Peritoneum (tissue), 1 donor: ENCODE results near the genes MED27, NTNG2 and GBGT1.

DNA sequence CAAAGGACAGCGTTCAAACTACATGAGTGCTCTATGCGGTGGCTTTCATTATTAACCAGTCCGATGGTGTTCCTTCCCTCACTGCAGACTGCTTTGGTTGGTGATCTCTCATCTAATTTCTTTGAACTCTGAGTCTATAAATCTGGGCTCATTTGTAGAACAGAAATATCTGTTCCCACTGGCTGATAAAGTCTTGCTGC lies 82.0 kb downstream of the MED27 start:
- PRO-cap: no peak

DNA sequence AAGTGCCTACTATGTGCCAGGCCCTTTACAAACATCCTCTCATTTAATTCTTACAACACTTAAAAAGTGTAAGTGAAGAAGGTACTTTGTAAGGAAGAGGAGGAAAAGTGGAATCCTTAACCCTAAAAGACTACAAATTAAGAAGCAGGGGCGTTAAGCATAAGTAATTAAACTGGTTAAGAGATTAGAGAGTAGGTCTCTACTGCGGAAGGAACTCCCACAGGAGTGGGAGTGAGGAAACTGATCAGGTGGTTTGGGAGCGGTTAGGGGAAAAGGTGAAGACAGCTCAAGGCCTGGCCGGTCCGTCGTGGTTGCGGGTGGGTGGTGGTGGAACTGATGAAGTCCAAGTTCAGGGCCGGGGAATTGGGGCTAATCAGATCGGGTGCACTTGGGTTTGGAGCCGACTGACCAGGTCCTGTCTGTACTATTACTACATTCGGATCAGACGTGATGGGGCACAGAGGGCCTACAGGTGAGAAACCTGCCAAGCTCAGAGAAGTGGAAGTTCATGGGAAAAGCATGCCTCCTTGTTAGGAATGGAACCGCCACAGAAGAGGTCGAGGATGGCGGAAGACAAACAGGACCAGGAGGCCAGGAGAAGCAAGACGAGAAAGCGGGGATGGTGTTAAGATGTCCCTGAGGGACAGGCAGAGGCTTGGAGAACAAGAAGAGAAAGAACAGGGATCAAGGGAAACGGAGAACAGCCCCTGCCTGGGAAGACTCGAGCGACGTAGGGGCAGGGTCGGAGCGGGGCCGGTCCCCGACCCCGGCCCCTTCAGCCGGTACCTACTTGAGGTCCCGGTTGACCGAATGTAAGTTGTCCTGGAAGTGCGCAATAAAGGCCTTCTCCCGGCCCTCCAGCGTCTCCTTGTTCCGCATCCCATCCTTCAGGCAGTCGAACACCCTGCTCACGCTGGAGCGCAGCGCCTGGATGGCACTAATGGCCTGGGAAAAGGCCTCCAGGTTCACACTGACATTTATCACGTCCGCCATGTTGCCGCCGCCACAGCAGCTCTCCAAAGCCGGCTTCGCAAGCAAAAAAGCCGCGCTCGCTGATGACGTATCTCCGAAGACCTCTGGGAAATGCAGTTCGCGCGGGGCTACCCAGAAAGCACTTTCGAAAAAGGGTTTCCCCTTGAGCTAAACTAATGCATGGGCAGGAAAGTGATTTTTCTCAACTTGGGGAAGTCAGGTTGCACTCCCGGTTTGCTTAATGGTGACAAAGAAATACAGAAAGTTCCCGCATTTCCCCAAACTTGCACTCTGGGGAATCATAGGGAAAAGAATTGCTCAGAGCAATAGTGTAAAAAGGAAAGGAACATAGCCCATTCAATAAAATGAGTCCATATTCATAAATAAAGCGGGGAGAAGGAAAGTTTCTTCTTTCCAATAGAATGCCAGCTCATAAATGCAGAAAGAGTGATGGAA lies at the start of gene MED27:
Gene MED27 (minus strand): TSS at position 1,016 of the 1,428 bp plus-strand sequence.
- PRO-cap: no peak

DNA sequence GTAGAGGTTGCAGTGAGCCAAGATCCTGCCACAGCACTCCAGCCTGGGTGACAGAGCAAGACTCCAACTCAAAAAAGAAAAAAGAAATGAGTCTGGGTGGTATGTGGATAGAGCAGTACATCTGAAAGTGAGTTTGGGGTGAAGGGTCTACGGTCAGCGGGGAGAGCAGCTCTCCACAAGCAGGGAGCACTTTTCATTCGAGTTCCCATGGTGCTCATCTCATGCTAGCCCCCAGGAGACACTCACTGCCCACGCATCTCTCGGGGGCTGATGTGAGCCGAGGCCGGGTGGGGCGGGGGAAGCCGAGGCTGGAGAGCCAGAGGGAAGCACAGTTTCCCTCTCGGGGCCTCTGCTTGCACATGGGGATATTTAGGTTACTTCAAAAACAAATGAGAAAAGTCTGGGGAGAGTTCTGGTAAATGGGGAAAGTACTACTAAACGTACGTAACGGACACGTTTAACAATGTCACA lies 34.1 kb upstream of the NTNG2 start:
- PRO-cap: no peak

DNA sequence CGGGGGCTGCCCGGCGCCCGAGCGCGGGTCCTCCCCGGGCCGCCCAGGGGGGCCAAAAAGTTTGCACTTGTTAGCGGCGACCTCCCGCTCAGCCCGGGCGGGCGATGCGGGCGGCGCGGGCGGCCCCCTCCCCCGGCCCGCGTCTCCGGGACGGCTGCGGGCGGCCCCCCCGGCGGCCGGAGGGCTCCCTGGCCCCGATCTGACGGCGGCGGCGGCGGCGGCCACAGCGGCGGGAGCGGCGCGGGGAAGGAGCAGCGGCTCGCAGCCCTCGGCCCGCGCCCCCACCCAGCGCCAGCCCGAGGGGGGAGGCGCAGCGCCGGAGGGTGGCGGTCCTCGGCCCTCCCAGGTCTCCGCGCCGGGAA lies at the start of gene NTNG2:
Gene NTNG2 (plus strand): TSS at position 197 of the 362 bp plus-strand sequence.
- PRO-cap: no peak

DNA sequence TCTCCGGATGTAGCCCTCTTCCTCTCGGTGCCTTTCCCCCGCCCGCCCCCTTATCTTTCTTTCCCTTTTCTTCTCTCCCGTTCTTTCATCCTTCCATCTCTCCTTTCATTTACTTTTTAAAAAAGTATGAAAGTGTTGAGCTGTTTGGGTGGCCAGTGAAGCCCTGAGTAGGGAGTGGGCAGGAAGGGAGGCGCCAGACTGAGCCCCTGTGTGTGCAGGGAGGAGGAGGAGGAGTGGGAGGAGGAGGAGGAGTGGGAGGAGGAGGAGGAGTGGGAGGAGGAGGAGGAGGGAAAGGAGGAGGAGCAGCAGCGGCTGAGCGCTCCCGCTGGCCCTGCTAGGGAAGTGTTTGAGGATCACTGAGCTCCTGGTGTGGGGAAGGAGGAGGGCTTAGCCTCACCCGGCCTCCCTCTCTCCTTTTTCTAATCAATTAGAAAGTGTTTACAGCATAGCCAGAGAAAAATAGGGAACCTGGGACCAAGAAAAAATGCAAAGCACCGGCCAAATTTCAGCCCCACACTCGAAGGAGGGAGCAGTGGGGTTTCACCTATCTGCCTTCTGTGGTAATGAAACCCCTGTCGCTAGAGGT lies 23.8 kb downstream of the NTNG2 start:
- PRO-cap: no peak

- PRO-cap: no peak
Observed at GRCh38 chr9:132240717-132241824, 79.2 kb downstream of the NTNG2 start.

GRCh38 chr9:132272483-132272960 lies 82.3 kb downstream of the SETX start:
- PRO-cap: no peak

GRCh38 chr9:132548282-132548812 lies 34.1 kb upstream of the BARHL1 start:
- PRO-cap: no peak

DNA sequence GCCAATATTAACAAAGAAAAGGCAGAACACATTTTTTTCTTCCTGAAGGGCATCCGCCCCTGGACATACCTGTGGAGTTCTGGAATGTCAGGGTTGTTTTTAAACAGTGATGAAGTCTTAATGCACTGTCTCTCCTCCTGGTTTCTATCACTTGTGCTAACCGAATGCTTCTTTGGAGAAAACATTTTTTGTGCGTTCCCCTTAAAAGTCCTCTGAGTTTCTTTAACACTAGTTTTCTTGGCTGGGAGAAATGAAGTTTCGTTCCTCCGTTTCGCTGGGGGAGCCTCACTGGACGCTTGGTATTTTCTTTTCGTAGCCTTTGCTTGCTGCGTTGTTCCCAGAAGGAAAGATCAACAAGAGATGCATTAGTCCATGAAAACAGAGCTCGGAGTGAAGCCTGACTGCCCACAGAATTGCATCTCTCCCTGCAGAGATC lies 7.4 kb downstream of the DDX31 start:
- PRO-cap: no peak

- PRO-cap: no peak
Observed at GRCh38 chr9:132671015-132671903, 995 bp downstream of the GTF3C4 start.

DNA sequence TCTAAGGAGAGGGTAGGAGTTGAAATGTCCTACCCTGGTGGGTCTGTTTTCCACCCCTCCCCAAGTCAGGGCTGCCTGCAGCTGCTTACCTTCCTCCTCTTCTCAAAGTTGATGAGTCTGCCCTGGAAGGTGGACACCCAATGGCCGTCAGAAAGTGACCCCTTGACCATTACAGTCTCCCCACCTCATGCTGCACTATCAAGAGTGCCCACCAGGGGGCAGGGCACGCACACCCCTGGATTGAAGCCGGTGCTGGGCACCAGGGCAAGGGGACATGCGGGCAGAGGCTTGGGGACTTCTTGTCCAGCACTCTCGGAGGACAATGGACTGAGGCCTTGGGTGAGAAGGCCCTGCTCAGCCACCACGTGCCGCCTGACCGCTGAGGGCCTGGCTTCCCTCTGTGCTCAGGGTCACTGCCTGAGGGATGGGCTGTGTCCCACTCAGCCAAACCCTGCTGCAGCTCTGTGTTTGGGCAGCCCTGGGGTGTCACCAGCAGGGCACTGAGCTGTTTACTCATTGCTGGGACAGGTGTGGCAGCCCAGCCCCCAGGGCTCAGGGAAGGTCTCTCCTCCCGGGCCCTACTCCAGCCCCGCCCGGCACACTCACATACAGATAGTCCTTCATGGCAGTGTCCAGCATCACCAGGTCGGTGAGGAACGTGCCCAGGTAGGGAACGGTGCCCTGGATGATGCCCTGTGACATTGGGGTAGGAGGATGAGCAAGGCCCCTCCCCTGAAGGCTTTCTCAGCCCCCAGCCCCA lies 17.7 kb downstream of the RALGDS start:
- PRO-cap: no peak

GRCh38 chr9:133121381-133121927 lies 414 bp upstream of the RALGDS start:
- PRO-cap: no peak

DNA sequence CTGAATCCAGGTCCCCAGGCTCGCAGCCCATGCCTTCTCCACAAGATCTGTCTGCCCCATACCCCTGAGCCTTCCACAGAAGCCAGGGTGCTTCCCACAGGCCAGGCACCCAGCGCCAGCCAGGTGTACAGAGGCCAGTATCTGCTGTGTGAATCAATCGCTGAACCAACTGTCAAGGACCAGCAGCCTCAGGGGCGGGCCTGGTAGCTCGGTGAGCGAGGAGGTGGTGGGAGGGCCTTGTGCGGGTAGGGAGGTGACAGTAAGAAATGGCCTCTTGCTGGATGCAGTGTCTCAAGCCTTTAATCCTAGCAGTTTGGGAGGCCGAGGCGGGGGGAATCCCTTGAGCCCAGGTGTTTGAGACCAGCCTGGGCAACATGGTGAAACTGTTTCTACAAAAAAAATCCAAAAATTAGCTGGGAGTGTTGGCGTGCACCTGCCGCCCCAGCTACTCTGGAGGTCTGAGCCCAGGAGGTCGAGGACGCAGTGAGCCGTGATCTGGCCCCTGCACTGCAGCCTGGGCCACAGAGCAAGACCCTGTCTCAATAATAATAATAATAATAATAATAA lies 20.4 kb downstream of the GBGT1 start:
- PRO-cap: no peak

DNA sequence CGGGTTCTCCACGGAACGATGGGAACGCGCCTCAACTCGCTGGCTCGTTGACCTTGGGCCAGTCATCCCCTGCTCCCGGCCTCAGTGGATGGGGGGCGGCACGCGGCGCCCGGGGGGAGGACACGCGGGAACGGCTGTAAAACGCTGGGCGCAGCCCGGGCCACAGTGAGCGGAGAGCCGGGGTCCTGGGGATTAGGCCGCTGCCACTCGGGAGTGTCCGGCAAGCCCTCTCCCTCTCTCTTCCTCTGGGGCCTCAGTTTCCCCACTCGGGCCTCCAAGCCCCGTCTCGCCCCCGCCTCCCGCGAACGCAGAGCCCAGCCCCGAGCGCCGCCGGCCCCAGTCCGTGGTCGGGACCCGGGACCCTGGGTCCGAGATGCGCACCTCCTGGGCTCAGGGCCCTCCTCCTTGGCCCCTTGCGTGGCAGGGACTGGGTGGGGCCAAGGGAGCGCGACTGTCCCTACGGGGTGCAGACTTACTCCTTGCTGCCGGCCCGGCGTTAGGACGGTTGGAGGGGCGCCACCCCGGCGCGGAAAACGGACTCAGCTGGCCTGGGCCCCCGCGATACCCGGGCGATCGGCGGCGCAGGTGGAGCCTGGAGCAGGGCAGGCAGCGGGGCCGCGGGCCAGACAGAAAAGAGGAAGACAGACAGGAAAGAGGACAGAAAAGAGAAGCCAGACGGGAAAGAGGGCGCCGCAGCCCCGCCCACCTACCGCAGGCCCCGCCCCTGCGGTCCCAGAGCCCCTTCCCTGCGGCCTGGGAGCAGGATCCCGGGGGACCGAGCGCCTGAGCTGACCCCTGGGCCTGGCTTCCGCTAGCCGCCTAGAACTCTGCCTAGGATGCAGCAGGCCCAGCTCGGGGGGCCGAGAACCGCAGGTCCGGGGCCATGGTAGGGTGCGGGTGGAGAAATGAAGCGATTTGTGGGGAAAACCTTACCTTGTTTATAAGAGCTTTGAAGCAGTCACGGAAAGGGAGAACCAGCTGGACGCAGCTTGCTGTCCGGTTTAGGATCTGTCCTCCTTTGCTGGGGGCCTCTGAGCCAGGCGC lies at the start of gene GBGT1:
Gene GBGT1 (minus strand): TSS at position 637 of the 1,044 bp plus-strand sequence.
- PRO-cap: unidirectional peak, minus-strand start at position 637 of the sequence

DNA sequence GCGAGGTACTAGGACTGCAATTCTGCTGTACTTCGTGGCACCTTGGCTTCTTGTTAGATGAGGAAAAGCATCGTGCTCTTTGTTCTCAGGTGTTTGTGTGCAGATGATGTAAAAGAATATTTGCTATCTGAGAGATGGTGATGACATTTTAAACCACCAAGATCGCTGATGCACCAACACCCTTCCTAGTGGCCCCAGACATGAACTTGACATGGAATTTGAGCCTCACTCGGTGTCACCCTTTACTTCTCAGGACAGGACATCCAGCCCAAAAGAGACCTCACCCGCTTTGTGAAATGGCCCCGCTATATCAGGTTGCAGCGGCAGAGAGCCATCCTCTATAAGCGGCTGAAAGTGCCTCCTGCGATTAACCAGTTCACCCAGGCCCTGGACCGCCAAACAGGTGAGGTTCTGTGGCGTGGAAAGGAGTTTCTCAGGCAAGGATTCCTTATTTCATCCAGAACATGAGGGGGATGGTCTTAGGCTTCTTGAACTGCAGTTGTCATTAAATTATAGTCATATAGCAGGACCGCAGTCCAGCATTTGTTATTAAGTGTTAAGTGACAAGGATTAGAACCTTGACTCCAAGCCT lies 1.4 kb downstream of the RPL7A start:
- PRO-cap: no peak

- PRO-cap: no peak
Observed at GRCh38 chr9:133414533-133415000, 3.2 kb downstream of the REXO4 start.

- PRO-cap: no peak
Observed at GRCh38 chr9:133635437-133635763, 763 bp upstream of the DBH start.

DNA sequence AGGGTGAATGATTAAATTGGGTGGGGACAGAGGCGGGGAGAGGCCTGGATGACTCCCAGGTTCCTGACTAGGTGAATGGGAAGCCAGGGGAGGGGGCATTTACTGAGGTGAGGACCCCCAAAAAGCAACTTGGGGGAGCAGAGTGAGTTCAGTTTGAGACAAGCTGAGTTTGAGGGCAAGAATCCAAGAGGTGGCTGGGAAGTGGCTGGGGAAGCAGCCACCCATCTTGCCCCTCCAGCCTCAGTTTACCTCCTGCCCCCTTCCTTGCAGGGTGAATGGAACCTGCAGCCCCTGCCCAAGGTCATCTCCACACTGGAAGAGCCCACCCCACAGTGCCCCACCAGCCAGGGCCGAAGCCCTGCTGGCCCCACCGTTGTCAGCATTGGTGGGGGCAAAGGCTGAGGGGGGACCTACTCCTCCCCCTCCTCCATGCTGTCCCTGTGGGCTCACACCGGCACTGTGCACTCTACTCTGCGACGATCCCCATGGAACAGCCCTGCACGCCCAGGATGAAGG lies 21.9 kb downstream of the DBH start:
- PRO-cap: no peak

- PRO-cap: no peak
Observed at GRCh38 chr9:133683406-133684520, 47.6 kb downstream of the DBH start.

DNA sequence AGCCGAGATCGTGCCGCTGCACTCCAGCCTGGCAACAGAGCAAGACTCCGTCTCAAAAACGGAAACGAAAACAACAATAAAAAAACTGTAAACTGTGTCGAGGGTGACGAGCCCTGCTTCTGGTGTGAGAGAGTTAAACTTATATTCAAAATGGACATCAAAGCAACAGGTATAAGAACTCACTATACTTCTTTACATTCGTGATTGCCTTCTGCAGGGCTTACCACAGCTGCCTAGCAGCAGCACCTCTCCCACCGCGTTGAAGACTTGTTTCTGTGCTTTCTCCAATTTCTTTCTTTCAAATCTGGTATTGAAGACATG lies 18.1 kb upstream of the SARDH start:
- PRO-cap: no peak